Cardiac ventricle fibroblast (primary cell): ENCODE results near the genes TOMM5 and EXOSC3.

DNA sequence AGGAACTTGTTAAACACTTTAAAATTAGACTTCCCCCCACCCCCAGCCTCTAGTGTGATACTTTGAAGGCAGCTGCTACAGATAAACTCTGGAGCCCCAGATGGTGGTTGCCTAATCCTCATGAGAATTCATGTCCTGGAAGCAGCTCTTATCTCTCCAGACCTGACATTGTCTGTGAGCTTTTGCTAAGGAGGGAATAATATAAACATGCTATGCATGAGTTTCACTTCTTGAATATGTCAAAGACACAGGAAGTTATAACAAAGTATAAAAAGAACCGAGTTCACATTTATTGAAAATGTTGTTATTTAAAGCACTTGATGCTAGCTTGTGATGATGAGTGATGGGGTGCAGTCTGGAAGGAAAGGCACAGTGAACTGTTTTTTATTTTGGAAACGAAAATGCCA, 76.8 kb downstream of the ZCCHC7 start:
- RAMPAGE, long total RNA: no peak

DNA sequence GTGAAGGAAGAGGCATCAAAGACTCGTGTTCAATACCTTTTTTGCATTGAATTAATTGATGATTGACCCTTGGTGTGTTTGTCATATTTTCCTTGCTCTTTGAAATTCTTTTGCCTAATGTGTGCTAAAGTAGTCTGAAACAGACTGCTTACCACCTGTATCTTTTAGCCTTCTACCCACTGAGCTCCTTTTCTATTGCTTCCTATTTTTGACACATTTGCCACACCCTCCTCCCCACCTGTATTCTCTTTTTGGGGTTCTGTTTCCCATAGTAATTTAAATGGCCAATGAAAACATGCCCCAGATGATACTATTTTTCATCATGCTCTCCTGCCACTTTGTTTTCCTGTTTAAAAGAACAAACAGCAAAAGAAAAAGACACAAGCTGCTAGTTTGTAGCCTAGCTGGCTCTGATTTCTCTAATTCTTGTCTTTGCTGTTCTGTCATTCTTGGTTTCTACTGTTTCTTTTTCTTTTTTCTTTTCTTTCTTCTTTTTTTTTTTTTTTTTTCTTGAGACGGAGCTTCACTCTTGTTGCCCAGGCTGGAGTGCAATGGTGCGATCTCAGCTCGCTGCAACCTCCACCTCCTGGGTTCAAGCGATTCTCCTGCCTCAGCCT, 78.6 kb downstream of the ZCCHC7 start:
- RAMPAGE, long total RNA: no peak

DNA sequence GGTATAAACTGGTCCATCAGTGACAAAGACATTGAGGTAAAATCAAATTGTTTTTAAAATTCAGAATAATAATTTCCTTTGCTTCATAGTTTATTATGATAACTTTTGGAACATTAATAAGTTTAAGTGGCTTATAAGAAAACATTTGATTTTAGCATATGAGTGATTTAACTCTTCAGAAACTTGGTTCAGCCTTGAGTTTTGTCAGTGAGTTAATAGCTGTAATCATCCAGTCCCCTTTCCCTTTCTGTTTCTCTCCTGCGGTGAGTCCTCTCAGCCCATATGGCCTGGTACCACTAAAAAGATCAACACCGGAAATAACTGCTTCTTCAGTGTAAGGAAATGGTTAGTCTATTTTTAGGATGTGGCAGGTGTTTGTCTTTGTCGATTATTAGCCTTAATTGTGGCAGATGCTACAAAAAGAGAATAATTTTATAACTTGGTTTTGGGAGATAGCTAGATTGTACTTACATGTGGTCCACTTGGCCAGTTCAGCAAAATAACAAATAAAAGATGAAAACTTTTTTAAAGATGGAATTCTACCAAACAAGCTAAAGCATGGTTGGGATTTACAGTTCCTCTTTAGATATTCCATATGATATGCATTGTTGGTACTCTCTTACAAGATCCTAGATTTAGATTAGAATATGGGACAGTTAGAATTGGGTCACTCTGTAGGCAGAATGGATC, 120.2 kb upstream of the GRHPR start:
- RAMPAGE, long total RNA: no peak

DNA sequence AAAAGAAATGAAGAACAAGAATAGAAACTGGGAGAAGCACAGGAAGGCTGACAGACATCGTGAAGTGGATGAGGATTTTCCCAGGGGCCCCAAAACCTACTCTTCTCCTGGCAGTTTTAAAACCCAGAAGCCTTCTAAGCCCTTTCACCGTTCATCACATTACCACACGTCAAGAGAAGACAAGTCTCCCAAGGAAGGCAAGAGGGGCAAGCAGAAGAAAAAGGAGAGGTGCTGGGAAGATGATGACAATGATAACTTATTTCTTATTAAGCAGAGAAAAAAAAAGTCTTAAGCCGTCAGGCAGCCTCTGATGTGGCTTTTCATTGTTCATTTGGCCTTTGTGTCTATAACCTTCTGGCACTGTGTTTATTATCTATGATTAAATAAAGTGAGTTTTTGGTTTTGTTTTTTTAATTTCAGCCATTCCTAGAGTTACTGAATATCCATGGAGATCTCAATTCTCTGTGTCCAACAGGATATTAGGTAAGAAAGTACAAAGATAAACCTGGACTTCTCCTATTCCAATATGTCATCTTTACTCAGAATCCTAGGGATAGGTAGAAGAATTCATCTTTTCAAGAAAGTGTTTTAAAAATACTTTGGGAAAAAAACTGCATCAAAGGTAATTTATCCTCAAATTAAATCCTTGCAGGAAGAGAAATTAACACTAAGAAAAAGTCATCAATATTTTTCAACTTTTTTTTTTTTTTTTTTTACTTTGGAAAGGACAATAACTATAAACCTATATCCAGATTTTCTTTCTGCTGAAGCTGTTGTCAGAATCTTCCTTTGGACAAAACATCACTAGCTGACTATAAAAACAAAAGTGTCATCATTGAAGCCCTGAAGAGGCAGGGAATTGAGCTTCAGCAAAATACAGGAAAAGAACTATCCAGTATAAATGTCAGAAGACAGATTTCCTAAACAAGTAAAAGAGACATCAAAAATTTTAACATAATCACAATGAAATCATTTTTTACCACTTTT, 65.2 kb upstream of the GRHPR start:
- RAMPAGE, long total RNA: no peak

GRCh38 chr9:37394446-37394895, 28.0 kb upstream of the GRHPR start:
- RAMPAGE, long total RNA: no peak

DNA sequence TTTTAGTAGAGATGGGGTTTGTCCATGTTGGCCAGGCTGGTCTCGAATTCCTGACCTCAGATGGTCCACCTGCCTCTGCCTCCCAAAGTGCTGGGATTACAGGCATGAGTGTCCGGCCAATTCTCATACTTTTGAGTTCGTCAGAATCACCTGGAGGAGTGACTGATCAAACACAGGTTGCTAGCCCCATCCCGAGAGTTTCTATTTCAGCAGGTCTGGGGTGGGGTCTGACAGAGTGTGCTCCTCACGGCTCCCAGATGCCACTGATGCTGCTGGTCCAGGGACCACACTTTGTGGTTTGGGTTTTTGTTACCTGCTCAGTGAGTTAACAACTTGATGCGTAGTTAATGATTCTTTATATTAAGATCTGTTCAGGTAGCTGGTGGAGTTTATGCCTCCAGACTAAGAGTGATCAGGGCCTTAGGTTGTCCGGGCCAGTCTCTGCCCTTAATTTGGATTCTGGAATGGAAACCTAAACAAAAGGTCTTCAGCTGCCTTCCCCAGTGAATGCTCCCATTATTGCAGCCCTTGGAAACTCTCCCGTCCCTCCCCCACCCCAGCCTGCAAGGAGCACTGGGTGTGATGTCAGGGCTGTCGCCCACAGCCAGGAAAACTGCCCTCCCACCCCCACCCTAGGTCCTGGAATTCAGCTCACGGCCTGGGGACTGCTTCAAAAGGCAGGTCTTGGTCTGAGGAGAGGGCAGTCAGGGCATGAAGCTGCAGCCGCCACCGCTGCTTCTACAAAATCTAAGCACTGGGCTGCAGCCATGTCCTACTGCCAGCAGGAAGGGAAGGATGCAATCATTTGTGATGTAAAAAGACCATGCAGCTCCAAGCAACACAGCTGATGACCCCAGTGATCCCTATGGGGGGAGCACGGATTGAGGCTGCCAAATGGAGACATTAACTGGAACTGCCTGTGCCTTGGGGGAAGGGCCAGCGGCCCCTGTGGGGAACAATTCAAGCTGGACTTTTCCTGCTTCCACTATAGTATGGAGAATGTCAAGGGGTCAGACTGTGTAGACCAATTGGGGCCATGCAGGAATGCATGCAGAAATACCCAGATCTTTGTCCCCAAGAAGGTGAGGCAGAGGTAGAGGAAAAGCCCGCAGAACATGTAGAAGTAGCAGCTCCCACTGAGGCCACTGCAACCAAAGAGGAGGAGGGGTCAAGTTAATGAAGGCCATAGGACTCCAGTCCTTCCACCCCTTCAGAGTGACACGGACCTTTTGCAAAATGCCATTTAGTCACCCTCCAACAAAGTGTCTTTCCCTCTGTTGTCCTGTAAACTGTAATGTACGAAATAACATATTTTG, 11.4 kb downstream of the GRHPR start:
- RAMPAGE, long total RNA: no peak

GRCh38 chr9:37508095-37509070, 22.6 kb downstream of the POLR1E start:
- RAMPAGE, long total RNA: no peak

DNA sequence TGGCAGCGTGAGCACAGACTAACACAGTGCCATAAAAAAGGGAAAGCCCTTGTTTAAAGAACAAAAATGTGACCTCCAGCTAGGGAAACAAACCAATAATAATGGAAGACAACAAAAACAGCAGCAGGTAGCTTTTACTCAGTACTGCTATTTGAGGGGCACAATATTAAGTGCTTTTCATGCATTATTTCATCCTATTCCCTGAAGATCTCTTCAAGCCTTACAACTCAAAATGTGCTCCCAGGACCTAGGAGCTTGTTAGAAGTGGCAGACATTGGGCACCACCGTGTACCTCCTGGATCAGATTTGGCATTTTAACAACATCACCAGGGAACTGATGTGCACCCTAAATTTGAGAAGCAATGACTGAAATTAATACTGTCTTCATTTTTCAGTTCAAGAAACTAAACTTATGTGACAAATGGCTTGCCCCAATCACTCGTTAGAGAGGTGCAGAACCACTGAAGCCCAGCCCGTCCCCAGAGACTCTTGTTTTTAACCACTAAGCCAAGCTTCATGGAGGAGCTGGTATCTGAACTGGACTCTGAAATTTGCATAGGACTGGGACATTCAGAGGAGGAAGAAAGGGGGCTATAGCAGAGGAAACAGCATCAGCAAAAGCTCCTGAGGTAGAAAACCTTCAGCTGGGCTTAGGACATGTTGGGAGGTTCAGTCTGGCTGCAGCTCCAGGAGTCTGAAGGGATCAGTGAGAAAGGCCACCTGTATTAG, 10.7 kb downstream of the FBXO10 start:
- RAMPAGE, long total RNA: no peak

DNA sequence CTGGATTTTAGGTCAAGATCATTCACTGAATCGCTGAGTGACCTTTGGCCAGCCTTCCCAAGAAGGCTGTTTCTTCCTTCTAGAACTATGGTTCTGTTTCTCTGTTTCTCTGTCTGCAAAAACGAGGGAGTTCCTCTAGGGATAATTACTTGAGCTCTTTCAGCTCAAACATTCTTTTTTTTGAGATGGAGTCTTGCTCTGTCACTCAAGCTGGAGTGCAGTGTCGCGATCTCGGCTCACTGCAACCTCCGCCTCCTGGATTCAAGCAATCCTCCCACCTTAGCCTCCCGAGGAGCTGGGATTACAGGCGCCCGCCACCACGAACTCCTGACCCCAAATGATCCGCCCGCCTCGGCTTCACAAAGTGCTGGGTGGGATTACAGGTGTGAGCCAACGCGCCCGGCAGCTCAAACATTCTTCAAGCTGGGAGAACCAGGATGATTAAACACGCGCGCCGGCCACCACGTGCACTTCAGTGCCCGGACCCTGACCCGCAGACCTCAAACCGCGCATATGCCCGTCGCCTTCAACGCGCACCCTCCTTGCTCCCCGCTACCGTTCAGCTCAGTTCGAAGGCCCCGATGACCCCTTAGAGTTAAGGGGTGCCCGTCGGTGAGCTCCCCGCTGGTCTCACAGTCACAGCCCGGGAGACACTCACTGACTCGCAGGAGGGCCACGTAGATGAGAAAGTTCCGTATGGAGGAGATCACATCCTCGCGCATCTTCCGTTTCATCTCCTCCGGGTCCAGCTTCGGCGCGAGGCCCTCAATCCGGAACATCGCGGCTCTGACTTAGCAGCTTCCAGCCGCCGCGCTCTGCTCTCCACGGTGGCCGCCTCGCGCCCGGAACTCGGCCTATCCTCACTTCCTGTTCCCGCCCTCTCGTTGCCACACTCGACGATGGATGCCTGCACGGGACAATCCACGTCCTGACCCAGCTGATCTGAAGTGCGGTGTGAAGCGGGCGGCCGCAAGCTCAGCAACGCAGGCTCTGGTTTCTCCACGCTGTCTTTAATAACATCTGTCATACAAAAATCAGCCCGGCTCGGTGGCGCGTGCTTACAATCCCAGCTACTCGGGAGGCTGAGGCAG, at the start of gene TOMM5:
Gene TOMM5, minus strand, starts transcription at position 844 of the 1,091 bp plus-strand sequence.
- RAMPAGE, long total RNA: start-site peak on the minus strand centred at position 827 of the sequence, 23 bp wide, 759 and 35 reads in 2 replicates

DNA sequence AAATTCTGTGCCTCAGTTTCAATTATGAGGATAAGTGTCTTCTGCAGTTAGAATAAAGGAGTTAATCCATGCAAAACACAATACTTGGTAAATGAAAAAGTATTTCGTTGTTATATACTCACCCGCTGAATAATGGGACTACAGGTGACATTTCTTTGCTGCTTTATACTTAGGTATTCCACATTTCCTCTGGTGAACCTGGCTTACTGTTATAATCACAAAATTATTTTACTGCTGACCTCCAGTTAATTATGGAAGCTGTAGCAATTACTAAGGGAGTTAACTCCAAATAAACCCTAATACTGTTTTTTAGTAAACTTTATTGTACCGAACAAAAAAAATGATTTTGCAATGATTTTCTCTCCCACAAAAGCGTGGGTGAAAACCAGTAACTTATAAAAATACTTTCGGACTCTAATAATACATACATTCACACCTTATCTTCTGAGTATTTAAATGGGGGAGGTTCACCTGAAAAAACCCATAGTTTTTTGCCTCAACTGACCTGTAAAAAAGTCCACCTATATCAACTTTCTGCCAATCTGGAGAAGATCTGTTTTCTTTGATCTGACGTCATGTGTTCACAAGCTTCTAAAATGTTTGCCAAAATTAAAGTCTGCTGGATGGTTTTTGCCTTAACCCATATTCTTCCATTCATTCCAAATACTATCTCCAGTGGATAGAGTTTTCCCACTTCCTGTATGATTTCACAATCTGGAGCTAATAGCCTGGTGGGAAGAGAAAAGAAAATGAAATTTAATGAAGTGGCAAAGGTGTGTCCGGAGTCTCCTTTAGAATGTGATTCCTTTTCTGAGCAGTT, 4.5 kb downstream of the EXOSC3 start:
- RAMPAGE, long total RNA: no peak

DNA sequence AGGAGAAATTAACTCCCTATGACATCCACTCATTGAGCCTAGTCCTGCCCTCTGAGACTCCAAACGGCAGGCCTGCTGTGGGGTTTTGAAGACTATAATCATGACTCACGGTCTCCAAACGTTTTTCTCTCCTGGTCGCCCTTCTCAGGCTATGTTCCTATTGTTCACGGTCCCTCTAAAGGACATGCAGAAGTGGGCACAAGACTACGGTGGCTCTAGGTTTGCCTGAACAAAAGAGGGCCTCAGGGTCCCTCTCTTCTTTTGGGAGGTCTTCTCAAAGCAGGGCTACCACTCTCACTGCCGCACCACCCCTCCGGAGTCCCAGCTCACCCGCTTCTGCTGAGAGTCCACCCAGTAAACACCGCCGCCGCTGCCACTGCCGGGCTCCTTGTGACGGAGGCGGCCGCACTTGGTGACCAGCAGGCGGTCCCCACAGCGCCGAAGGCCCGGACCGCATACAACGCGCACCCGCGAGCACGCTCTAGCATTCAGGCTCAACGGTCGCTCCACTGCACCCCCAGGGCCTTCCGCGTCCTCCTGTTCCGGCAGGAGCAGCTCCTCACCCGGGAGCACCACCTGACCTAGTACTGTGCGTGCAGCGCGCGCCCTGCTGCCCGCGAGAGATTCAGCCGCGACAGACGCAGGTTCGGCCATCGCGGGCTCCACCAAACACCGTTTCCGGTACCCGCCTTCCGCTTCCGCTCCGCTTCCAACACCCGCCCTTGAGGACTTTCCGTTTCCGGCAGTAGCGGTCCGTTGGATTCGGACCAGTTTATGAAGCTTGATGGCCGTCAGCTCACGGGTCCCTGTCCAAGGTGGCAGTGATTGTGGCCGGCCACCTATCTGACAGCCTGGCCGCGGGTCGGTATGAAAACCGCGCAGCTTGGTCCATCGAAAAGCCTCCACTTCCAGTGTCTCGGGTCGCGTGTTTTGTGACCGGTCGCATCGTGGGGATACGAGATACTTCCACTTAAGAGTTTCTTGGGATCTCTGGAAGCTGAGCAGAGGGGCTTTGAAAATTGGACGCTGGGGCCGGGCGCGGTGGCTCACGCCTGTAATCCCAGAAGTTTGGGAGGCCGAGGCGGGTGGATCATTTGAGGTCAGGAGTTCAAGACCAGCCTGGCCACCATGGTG, at the start of gene EXOSC3:
Gene EXOSC3, minus strand, starts transcription at position 674 of the 1,134 bp plus-strand sequence.
- RAMPAGE, long total RNA: no peak

DNA sequence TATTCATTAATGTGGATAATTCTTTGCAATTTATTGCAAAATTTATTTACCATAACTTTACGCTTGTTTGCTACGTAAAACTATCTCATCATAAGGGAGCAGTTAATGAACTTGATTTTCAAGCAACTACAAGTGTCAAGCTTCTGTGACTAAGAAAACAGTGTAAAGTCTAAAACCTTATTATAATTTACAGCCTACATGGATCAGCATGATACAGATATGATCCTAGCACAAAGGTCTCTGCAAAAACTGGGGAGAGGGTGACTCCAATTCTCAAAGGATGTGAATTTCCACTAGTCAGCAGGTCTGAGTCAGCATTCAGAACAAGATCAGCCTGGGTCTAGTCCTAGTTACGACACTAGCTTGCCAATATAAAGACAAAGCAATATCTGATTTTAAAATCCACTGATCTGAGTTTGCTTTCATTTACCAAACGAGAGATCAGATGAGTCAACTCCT, 1.3 kb downstream of the SLC25A51 start:
- RAMPAGE, long total RNA: no peak

DNA sequence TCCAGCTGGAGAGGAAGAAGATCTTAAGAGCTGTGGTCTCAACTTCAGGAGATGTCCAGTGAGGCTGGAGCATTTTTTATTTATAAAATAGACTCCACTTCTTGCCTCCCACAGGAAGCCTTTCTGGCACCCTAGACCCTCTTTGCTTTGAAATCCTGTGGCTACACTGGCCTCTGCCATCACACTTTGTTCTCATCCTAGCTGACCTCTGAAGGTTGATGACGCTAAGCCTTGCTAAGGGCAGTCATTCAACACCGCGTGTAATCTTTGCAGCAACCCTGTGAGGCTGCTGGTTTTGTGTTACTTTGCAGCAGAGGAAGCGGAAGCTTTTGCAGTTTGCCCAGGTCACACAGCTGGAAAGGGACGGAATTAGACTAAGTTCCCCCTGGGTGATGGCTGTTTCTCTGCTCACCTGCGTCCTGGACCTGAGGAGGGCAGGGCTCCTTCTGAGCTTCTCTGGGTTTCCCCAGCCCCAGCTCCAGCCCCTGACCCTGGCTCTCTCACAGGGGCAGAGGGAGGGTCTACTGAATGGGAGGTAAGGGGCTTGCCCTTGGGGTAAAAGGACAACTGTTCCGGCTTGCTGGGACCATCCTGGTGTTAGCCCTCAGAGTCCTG, 7.3 kb upstream of the SLC25A51 start:
- RAMPAGE, long total RNA: no peak

- RAMPAGE, long total RNA: no peak
Measured at GRCh38 chr9:37913500-37914114, 9.7 kb upstream of the SLC25A51 start.

- RAMPAGE, long total RNA: no peak
Measured at GRCh38 chr9:37989582-37990194, 79.3 kb downstream of the SHB start.

GRCh38 chr9:38018092-38018856, 50.8 kb downstream of the SHB start:
- RAMPAGE, long total RNA: no peak

GRCh38 chr9:38024267-38024925, 44.6 kb downstream of the SHB start:
- RAMPAGE, long total RNA: no peak

DNA sequence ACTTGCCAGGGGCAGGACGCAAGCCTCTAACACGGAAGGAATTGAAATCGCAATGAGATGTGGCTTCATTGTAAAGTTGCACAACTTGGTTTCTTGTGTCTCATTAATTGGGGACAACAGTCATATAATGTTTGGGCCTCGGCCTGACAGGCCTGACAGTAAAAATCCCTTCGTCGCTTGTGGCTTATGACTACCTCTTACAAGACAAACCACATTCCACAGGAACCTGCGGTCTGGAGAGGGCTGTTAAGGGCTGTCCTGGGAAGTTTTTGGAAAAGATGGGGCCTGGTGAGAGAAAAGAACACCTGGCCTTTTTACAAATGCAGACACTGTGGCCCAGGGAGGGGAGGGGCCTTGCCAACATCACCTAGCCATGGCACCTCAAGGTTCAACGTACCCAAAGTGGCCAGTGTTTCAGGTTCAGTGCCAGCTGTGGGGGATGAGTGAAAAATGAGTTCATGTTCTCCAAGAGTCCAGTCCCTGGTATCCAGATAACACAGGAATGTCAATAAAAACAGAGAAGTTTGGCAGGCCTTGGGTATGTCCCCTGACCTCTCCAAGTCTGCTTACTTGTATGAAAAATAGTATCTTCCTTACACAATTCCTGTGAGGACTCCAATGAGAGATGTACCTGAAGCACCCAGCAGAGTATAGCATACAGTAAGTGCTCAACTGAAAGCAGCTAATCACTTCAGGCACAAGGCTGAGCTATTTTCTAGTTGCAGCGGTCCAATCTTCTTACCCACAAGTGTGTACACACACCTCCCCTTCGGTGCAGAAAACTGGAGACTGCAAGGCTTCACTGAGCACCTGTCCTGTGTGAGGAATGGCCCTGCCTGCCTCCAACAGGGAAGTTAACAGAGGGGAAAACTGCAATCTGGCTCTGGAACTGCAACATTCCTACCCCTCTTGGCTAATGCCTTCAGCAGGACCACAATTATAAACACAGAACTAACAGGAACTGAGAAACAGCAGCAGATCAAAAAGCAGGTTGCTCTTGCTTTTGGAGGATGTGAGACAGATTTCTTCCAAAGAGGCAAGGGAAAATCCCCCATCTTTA, 22.0 kb downstream of the SHB start:
- RAMPAGE, long total RNA: no peak

- RAMPAGE, long total RNA: no peak
Measured at GRCh38 chr9:38073292-38073722, 4.3 kb upstream of the SHB start.

- RAMPAGE, long total RNA: no peak
Measured at GRCh38 chr9:38195589-38195864, 126.5 kb upstream of the SHB start.